Mesangial cell (primary cell): ENCODE measurements around a stretch of chr3.

DNA sequence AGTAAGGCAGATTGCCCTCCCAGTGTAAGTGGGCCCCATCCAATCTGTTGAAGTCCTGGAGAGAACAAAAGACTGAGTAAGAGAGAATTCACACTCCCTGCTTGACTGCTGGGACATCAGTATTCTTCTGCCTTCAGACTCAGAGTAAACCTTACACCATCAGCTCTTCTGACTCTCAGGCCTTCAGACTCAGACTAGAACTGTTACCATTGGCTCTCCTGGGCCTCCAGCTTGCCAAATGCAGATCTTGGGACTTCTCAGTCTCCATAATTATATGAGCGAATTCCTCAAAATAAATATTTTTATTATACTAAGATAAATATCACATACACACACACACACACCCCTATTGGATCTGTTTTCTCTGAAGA, 84.6 kb upstream of the TNFSF10 start:
- RAMPAGE, long total RNA = no peak

GRCh38 chr3:172647756-172648366, 63.0 kb downstream of the NCEH1 start:
- RAMPAGE, long total RNA = no peak

DNA sequence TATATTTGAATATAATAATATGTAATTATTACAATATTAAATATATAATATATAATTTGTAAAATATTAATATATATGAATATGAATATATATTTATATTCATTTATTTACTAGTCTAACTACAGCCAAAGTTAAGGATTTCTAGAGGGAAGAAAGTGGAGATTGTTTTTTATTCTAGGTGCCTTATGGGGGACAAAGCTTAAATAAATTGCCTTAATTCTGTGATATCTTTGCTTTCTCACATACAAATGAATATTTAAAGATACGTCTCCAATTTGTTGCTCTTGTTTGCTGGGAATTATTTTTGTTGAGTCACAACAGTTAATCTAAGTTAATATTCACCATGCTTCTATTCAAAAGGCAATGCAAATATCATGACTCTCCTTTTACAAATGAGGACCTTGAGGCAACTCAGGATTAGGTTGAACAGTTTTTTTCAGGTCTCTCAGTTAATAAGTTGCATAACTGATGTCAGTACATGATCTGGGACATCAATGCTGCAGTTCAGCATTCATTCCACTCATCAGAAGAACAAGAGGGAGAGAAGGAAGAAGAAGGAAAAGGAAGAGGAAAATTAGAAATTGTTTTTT, 908 bp upstream of the NAALADL2 start:
- RAMPAGE, long total RNA = no peak

- RAMPAGE, long total RNA = no peak
Observed at GRCh38 chr3:174891126-174891564, 32.0 kb downstream of the NAALADL2 start.

- RAMPAGE, long total RNA = no peak
Observed at GRCh38 chr3:174925592-174926370, 66.6 kb downstream of the NAALADL2 start.

GRCh38 chr3:176489160-176489359, 708.2 kb downstream of the TBL1XR1 start:
- RAMPAGE, long total RNA = no peak

- RAMPAGE, long total RNA = no peak
Observed at GRCh38 chr3:177024445-177025427, 172.5 kb downstream of the TBL1XR1 start.

GRCh38 chr3:177053528-177054024, 143.7 kb downstream of the TBL1XR1 start:
- RAMPAGE, long total RNA = no peak

DNA sequence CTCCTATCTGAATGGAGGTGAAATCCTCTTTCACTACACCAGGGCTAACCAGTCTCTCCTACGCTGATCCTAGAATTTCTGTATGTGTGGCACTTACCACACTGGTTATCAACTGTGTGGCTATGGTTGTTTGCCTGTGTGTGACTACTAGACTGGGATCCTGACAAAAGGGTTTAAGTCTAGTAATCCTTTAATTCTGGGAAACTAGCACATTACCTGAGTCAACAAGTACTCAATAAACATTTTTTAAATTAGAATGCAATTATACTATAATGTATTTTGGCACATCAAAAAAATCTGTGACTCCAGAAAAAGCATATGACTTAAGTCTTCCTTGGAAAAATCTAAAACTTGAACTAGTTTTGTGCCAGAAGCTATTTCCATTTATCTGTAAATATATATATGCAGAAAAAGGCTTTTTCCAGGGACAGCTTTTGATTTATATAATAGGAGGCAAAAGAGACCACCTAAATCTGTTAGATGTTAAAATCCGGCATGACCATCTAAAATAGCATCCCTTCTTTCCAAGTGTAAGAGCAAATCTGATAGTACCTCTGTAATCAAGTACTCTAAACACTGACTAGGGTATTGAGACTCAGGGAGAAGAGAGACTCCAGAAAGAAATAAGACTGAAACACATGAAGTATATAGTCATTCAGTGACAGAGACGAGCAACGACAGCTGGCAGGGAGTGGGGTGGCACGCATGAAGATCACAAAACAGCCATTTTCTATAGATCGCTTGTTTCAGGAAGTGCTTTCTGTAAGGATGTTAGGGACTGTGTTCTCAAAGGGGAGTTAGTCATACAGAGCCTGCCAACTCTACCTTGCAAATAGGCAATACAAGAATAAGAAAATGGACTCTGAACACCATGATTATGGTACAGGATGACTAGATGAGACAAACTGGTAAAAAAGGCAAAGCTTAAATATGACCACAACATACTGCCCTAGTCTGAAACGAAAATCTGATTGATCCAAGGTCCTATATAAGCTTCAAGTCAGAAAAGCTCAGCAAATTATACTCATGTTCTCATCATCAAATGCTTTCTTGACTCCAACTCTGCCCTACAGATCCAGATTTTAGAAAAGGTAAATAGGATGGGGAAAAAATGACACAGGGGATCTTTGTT, 139.7 kb downstream of the TBL1XR1 start:
- RAMPAGE, long total RNA = no peak

GRCh38 chr3:177145347-177146150, 51.7 kb downstream of the TBL1XR1 start:
- RAMPAGE, long total RNA = no peak

- RAMPAGE, long total RNA = no peak
Observed at GRCh38 chr3:177198456-177198800, 1.1 kb upstream of the TBL1XR1 start.

- RAMPAGE, long total RNA = no peak
Observed at GRCh38 chr3:177270842-177271391, 73.6 kb upstream of the TBL1XR1 start.

DNA sequence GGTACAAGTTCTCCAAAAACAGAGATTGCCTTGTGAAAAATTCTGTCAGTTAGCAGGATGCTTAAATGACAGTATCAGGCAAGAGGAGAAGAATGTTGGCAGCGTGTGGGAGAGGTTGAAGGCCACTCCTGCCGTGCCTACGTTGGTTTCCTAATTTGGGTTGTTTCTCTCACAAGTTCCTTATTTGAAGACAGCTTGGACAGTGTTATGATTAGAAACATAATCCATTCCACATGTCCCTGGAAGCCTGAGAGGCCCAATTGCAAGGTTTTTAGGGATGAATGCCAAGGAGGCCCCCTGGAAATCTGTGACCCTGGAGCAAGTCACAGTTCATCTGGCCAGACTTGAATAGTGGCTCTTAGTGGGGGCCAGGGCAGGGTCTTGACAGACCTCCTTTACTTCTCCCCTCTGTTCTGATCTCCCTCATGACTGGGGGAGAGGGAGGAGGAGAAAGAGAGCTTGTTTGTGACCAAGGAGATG, 584.4 kb upstream of the TBL1XR1 start:
- RAMPAGE, long total RNA = no peak

DNA sequence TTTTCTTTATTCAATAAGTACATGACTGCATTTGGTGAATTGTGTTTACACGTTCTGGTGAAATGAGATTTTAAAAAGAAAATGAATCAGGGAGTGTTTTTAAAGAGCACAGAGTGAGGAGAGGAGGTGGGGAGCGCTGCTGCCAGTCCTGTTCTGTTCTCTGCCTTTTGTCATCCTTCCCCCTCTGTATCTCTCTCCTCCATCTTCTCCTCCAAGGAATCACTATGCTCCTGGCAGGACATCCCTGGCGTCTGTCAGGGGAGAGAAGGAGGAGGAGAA, 627.5 kb upstream of the TBL1XR1 start:
- RAMPAGE, long total RNA = no peak

DNA sequence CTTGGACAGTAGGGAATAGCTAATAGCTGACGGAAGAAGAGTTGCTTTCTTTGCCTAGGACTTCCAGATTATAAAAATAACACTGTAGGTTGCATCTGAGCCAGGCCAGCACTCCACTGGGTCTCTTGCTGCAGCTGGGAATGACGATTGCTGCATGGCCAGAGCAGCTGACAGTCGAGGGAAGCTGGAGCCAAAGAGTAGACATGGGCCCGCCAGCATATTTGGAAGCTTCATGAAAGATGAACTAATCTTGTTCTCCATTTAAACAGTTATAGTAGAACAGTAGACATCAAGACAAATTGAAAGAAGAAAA, 81.4 kb upstream of the KCNMB2 start:
- RAMPAGE, long total RNA = no peak

DNA sequence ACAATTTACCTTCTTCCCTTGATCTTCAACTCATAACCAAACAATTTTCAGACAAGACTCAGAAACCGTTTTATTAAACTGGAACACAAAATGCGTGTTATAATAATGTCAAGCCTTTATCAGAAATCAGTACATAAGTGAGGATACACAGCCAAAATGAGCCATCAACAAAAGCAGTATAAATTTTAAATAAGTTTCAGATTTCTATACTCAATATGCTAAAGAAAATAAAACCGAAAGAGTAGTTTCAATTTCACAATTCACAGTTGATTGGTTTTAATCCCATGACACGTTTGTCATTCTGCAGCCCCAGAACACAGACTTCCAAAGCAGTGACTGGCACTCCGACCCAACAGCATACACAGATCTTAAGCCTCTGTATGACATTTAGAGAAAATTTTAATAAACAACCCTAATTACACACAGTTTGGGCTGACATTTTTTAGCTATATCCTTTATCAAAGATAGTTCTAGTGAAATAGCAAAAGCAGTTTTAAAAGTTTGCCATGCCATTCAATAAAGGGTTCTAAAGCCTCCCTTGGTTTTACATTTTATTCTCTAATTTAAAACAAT, 54.3 kb downstream of the ZMAT3 start:
- RAMPAGE, long total RNA = no peak

- RAMPAGE, long total RNA = no peak
Observed at GRCh38 chr3:179316207-179316576, 6.6 kb upstream of the ZNF639 start.

DNA sequence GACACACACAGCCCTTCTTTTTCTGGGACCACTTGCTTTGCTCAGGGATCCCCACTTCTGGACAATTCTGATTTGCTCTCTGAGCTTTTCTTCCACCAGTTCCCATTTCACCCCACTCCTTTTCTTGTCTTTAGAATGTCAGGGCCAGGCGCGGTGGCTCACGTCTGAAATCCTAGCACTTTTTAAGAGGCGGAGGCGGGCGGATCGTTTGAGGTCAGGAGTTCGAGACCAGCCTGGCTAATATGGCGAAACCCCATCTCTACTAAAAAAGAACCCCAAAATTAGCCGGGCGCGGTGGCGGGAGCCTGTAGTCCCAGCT, 903 bp downstream of the USP13 start:
- RAMPAGE, long total RNA = no peak

GRCh38 chr3:179666232-179666996, 13.6 kb downstream of the USP13 start:
- RAMPAGE, long total RNA = no peak

DNA sequence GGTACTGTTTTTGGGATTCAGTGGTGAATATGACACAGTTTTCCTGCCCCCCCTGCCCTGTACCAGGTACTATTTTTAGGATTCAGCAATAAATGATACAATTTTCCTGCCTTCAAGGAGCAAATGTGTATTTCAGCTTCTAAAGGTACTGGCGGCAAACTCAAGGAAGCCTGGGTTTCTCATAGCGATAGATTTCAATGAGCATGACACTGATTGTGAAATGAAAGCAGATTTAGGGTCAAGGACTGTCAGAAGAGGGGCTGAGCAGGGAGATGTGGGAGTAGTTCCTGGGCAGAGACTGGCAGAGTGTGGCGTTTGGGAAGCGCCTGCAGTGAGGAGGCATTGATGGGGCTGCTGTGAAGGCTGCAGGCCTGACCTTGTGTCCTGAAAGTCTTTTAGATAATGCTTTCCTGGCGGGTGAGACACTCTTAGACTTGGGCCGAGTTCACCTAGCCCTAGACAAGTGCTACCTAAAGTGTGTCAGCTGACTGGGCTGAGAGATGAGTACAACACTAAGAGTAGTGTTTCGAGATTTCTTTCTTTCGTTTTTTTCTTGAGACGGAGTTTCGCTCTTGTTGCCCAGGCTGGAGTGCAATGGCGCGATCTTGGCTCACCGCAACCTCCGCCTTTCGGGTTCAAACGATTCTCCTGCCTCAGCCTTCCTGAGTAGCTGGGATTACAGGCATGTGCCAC, 20.7 kb downstream of the USP13 start:
- RAMPAGE, long total RNA = no peak